ENCODE data around the genes DEFB115 and HCK.

DNA sequence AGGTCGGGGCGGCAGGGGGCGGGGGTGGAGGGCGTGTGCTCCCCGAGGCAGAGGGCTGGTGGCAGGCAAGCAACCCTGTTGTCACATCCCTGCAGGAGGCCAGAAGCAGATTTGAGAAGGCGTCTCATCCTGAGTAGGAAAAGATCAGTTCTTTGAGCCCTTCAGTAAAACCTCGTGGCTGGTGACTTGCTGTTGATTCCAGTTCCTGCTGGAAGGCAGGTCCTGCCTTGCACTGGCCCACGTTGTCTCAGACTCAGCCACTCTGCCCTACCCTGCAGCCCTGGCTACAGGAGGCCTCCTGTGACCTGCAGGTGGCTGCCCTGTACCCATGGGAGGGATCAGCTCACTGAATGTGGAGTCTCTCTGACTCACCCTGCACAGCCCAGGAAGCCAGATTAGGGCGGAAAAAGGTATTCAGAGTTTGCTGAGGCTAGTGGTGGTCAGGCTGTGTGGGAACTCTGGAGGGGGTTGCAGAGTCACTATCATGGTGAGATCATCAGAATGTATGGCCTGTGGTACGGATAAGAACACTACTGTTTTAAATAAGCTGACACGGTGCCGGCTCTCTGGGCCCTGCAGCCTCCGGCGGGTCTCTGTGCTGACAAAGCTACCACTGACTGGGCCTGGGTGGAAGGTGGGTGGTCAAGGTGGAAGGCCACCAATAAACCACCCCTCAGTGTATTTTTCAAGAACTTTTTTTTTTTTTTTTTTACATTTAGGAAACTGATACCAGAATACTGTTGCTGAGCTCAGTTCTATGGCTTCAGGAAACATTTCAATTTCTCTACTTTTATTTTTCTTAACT, 24.7 kb upstream of the PYGB start:
- PRO-cap: bidirectional peak, plus-strand start at position 413 of the sequence, minus-strand start at position 255 of the sequence

GRCh38 chr20:25230272-25230611, 17.6 kb upstream of the PYGB start:
- PRO-cap: no peak

GRCh38 chr20:25321439-25321993, 69.1 kb downstream of the ABHD12 start:
- PRO-cap: no peak

GRCh38 chr20:25380916-25381296, 9.7 kb downstream of the ABHD12 start:
- PRO-cap: no peak

DNA sequence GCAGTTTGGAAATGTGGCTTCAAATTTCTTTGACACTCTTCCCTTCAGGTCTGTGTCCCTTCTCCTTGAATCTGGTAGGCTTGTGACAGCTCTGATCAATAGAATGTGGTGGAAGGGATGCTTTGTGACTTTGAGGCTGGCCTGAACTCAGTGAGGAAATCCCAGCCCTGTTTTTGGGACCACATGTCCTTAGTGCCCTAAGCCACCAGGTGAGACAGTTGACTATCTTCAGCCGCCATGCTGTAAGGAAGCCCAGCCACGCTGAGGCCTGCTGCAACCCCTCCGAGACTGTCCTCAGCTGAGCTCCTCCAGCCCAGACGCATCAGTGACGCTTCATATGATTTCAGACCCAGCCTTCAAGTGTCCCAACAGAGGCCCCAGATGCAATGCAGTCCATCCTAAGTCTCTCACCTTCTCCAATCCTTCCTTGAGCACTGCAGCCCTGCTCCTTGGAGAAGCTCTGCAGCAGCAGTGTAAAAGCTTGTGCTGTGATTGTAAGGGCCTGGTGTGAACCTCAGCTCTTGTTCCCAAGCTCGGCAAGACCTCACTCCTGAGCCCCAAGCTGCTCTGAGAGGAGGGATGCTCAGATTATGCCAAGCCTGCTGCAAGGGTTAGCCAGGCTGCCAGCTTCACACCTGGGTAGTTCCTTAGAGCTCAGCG, 76.2 kb downstream of the NINL start:
- PRO-cap: no peak

DNA sequence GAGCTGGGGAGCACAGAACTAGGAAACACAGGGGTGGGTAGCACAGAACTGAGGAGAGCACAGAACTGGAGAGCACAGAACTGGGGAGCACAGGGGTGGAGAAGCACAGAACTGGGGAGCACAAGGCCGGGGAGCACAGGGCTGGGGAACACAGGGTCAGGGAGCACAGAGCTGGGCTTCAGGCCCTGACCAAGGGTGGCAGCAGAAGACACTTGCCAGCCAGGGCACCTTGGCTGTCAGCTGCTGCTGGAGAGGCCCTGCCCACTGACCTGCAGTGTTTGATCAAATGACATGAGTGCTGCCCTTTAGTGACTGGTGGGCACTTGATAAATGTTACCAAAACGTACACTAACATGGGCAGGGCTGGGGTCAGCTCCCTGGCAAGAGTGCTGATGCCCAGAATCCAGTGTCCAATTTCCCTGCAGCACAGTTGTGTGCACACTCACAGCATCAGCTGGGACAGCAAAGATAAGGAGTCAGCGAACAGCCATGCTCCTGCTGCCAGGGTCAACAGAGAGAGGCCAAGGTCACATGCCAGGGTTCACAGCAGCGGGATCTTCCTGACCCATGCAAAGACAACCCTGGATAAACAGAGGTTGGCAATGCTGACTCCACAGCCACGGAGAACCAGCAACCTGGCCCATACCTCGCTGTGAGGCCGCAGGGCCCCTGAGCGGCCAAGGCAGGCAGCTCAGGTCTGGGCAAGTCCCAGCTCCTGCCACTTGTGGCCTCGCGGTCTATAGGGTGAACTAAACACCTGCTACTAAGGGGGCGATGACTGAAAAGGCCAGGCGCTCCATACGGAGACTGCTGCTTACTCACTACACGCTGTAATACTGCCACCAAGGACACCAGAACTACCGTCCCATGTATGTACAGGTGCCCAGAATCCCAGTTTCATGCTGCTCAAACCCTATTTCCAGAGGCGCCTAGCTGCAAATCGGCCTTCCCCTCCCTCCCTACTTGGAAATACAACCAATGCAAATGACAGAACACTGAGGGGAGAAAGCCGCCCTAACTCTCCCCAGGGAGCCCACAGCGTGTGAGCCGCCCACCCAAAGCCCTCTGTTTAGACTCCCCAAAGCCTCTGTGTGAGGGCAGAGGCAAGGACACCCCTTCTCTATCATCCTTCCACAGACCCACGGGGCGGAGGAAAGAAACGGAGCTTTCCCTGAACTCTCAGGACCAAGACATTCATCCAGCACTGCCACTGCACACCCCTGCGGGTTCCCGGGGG, 46.2 kb downstream of the NINL start:
- PRO-cap: no peak

- PRO-cap: unidirectional peak, plus-strand start at chr20:26009876
Measured at GRCh38 chr20:26009348-26009979, 312.8 kb upstream of the ZNF337 start.

GRCh38 chr20:29753233-29753760, 1504.2 kb upstream of the DEFB115 start:
- PRO-cap: no peak

GRCh38 chr20:31257489-31257961, at the start of gene DEFB115:
DEFB115 (plus strand) TSS chr20:31257664.
- PRO-cap: no peak

DNA sequence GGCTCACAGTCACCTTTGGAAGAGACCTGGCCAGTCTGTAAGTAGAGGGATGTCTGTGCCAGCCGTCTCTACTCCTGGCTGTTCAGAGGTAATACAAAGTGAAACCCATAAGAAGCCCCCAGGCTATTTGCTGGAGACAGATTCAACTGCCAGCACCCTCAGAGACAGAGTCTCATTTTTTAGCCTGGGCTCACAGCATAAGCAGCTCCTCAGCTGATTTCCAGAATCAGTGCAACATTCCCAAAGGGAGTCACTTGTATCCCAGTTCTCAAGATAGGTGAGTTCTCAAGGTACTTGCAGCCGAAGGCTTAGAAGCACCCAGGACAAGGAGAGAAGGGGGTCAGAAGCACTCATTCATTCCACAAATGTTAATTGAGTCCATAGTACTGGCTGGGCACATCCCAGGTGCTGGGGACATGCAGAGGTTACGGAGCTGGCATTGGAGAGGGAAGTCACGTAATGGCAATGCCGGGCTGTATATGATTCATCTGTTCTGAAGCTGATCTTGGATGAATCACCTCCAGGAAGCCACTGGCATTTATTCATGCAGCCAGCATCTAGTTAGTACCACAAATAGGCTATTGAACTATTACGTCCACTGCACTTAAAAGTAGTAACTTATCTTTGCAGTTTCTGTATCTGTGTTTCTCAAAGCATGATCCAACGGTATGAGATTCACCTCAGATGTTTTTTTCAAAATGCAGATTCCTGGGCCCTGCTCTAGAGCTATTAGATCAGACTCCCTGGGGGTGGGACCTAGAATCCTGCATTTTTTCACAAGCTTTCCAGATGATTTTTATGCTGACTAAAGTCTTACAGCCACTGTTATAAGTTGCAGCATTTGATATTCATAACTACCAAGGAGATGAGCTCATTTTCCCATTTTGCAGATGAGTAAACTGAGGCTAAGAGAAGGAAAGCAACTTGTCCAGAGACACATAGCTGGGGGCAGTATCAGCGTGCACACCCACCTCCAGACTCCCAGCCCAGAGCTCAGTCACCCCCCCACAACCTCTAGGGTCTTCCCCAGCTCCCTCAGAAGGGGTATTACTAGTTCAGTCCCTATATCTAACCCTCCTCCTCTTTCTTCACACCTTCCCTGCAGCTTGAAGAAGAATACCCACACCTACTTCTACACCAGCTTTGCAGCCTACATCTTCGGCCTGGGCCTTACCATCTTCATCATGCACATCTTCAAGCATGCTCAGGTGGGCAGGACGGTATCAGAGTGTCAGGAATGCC, 13.8 kb downstream of the MCTS2 start:
- PRO-cap: unidirectional peak, minus-strand start at position 467 of the sequence

- PRO-cap: no peak
Measured at GRCh38 chr20:31568054-31568916, 21.1 kb downstream of the MCTS2 start.

DNA sequence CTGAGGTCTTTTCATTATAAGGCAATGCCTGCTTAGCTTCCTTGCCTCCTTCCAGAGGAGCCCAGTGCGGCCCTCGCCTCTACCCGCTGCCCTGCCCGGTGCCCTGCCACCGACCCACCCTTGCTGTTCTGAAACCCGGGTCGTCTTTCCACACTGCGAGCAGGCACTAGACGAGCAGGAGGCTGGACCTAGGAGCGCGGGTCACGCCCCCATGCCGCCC, 194 bp upstream of the ID1 start:
- PRO-cap: bidirectional peak, plus-strand start outside the sequence, minus-strand start at position 161 of the sequence

- PRO-cap: no peak
Measured at GRCh38 chr20:31607871-31608046, 2.7 kb downstream of the ID1 start.

- PRO-cap: bidirectional peak, plus-strand start at chr20:31613100, minus-strand start at chr20:31612920
Measured at GRCh38 chr20:31612732-31613288, 7.7 kb downstream of the ID1 start.

DNA sequence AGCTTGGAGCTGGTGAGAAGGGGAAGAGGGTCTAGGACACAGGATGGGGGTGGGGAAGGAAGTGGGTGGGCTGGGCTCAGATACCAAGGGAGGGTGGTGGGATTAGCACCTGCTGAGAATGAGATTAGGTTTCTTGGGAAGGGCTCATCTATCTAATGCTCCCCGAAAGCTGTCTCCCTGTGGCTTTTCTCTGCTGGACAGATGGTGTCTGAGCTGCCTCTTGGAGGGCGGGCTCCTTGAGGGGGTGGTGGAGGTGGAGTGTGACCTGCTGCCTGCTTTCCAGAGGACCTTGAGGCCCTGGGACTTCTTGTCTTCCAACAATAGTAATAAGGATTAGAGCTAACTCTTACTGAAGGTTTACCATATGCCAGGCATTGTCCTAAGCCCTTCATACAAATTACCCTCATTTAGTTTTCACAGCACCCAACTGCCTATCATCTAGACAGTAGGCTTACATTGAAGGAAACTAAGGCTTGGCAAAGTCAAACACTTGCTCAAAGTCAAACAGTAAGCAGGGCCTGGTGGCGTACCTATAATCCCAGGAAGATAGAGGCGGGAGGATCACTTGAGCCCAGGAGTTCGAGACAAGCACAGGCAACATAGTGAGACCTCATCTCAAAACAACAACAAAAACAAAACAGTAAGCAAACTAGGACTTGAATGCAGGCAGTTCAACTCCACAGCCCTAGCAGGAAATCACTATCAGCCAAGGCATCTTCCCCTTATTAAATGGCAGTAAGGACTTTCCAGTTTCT, 28.2 kb downstream of the BCL2L1 start:
- PRO-cap: no peak

GRCh38 chr20:31711638-31712496, 10.8 kb downstream of the BCL2L1 start:
- PRO-cap: no peak

GRCh38 chr20:31721254-31722068, 1.2 kb downstream of the BCL2L1 start:
- PRO-cap: no peak

DNA sequence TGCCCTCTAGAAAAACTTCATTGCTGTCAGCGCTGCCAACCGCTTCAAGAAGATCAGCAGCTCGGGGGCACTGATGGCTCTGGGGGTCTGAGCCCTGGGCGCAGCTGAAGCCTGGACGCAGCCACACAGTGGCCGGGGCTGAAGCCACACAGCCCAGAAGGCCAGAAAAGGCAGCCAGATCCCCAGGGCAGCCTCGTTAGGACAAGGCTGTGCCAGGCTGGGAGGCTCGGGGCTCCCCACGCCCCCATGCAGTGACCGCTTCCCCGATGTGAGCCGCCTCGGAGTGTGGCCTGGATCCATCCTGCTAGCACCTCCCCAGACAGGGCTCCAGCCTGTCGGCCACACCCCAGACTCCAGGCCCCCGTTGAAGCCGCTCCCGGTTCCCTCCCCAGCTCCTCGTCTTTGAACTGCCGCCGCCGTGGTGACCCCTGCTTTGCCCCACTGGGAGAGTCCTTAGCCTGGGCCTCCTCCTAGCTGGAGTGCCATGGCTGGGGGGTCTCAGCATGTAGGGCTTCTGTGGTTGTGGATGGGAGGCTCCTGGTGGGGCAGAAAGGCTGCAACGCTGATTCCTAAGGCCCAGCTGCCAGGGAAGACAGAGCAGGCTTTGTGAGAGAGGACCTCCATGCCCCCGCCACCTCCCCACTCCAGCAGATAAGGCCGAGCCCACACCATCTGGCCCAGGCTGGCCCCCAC, 11.6 kb downstream of the FOXS1 start:
- PRO-cap: no peak

DNA sequence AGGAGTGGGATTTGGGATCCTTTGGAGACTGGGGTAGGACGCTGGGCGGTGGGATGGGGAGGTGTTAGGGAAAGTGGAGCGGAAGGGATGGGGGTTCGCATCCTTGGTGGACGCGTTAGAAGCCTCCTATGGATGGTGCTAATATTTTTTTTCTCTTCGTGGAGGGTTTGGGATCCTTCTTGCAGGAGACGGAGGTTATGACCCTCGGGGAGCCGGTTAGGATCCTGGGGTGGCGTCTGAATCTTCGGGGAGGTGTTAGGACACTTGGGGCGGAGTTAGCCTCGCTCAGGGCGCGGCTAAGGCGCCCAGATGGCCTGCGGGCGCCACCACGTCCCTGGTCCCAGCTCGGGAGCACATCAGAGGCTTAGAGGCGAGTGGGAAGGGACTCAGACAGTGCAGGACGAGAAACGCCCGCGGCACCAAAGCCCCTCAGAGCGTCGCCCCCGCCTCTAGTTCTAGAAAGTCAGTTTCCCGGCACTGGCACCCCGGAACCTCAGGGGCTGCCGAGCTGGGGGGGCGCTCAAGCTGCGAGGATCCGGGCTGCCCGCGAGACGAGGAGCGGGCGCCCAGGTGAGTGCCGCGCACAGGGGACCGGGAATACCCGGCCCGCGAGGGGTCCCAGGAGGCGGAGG, at the start of gene HCK:
Gene HCK, plus strand, starts transcription at position 326 of the 632 bp plus-strand sequence.
- PRO-cap: unidirectional peak, plus-strand start at position 367 of the sequence

DNA sequence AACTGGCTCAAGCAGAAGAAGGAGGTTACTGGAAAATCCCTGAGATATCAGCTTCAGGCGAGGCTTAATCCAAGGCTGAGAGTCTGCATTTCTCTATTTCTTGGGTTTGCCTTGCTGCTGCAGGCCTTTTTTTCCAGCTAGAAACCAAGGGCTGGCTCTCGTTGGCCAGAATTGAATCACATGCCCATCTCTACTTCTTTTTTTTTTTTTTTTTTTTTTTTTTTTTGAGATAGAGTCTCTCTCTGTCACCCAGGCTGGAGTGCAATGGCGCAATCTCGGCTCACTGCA, 11.7 kb downstream of the HCK start:
- PRO-cap: no peak